ENCODE measurements around the genes DPPA3, NANOG, CLEC4A and CLEC6A.

DNA sequence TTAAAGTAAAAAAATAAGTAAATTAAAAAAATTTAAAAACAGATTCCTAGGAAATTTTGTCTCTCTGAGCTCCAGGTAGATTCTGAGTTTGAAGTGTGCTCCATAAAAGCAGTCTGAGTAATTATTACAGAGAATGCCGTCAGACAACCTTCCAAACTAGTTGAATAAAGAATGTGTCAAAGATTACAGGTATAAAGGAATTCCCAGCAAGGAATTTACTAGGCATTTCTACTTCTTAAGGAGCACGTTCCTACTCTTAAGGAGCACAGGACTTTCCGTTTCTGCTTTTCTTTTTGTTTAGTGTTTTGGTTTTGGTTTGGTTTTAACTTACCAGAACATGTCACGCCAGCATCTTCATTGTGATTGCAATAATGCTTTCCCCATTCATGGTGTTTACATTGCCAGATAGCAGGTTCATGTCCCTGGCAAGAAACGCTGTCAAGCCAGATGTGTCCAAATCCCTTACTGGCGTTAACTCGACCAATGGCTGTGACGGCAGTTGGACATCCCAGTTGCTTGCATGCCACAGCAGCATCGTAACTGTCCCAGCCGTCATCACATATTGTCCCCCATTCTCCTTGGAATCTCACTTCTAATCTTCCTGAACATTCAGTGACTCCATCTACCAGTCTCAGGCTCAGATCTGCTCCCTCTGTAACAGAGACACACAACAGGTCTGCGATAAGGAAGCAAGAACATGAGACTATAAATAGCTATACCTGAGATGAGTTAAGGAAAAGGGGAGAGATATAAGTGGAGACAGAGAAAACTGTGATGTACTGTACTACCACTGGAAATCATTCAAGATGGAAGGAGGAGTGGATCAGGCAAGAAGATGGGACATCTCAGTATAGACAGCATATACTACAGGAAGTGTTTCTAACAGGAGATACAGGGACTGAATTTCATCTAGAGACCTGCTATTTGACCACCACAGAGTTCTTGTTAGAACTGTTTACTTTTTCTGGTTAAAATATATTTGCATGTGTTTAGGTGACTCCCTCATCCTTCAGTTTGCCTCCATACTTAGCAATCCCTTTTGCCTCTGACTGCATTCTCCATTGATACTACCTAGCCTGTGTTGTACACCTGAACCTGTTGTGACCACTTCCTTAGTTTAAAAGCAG, 6.7 kb downstream of the CD163 start:
- PRO-cap, 2 experiments, result no peak in any of the 2 experiments
- RAMPAGE, long total RNA, 4 experiments, result start-site peak on the minus strand in 1 of 4 experiments, centred at position 565 of the sequence, 256 reads per replicate

DNA sequence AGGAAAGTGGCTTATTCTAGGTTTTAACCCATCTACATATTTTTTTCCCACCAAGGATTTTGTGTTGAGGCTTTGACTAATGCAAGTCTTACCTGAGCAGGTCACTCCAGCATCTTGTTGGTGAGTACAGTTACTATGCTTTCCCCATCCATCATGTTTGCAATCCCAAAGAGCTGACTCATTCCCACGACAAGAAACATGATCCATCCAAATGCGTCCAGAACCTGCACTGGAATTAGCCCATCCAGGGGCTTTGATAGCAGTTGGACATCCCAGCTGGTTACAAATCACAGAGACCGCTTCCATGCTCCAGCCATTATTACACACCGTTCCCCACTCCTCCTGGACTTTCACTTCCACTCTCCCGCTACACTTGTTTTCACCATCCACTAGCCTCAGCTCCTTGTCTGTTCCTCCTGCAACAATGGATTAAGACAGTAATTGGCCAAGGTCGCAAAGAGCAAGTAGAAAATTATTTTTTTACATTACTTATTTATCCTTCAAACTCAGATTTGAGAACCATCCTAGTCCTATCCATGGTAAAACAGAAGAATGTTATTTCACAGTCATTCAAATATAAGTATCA, 2.4 kb downstream of the CD163 start:
- PRO-cap, 2 experiments, result no peak in any of the 2 experiments
- RAMPAGE, long total RNA, 4 experiments, result start-site peak on the minus strand in 3 of 4 experiments, centred at positions 214 to 253 of the sequence, 109 to 463 reads per replicate

DNA sequence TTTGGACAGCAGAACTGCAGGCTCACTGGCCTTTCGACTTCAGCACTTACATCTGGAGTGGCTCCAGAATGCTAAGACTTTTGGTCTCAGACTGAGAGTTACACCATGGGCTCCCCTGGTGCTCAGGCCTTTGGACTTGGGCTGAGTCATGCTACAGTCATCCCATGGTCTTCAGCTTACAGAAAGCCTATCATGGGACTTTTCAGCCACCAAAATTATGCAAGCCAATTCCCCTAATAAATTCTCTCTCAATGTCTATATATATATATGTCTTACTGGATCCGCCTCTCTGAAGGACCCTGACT, 9.0 kb upstream of the CD163 start:
- PRO-cap, 2 experiments, result no peak in any of the 2 experiments
- RAMPAGE, long total RNA, 4 experiments, result no peak in any of the 4 experiments

- PRO-cap, 2 experiments, result no peak in any of the 2 experiments
- RAMPAGE, long total RNA, 4 experiments, result no peak in any of the 4 experiments
Measured at GRCh38 chr12:7542741-7543383, 39.3 kb upstream of the CD163 start.

DNA sequence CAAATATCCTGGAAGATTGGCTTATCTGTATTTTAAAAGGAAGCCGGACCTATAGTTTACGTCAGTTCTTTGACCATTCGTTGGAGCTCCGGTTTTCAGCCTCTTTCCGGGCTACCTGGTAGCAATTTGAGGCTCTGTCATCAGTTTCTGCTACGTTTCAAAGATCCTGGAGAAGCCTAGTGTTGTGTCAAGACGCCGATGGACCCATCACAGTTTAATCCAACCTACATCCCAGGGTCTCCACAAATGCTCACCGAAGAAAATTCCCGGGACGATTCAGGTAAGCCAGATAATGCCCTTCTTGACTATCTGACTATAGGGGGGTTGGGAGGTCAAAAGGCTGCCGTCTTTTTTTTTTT, at the start of gene DPPA3:
TSS of gene DPPA3 (plus strand) at position 61 of the 359 bp plus-strand sequence.
- PRO-cap, 2 experiments, result no peak in any of the 2 experiments
- RAMPAGE, long total RNA, 4 experiments, result no peak in any of the 4 experiments

DNA sequence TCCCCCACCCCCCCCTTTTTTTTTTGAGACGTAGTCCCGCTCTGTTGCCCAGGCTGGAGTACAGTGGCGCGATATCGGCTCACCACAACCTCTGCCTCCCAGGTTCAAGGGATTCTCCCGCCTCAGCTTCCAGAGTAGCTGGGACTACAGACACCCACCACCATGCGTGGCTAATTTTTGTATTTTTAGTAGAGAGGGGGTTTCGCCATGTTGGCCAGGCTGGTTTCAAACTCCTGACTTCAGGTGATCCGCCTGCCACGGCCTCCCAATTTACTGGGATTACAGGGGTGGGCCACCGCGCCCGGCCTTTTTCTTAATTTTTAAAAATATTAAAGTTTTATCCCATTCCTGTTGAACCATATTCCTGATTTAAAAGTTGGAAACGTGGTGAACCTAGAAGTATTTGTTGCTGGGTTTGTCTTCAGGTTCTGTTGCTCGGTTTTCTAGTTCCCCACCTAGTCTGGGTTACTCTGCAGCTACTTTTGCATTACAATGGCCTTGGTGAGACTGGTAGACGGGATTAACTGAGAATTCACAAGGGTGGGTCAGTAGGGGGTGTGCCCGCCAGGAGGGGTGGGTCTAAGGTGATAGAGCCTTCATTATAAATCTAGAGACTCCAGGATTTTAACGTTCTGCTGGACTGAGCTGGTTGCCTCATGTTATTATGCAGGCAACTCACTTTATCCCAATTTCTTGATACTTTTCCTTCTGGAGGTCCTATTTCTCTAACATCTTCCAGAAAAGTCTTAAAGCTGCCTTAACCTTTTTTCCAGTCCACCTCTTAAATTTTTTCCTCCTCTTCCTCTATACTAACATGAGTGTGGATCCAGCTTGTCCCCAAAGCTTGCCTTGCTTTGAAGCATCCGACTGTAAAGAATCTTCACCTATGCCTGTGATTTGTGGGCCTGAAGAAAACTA, at the start of gene NANOG:
TSS of gene NANOG (plus strand) at position 602 of the 918 bp plus-strand sequence.
- PRO-cap, 2 experiments, result no peak in any of the 2 experiments
- RAMPAGE, long total RNA, 4 experiments, result no peak in any of the 4 experiments

DNA sequence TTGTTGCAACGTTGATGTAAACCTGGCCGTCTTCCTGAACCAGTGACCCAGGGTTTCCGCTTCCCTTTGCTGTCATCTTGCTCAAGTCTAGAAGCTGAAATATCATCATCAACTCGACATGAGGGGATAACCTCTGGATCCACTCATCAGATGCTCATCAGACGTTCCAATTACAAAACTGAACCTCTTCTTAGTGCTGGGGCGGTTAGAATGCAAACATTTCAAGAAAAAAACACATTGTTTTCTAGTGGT, 29.1 kb downstream of the SLC2A14 start:
- PRO-cap, 2 experiments, result no peak in any of the 2 experiments
- RAMPAGE, long total RNA, 4 experiments, result no peak in any of the 4 experiments

DNA sequence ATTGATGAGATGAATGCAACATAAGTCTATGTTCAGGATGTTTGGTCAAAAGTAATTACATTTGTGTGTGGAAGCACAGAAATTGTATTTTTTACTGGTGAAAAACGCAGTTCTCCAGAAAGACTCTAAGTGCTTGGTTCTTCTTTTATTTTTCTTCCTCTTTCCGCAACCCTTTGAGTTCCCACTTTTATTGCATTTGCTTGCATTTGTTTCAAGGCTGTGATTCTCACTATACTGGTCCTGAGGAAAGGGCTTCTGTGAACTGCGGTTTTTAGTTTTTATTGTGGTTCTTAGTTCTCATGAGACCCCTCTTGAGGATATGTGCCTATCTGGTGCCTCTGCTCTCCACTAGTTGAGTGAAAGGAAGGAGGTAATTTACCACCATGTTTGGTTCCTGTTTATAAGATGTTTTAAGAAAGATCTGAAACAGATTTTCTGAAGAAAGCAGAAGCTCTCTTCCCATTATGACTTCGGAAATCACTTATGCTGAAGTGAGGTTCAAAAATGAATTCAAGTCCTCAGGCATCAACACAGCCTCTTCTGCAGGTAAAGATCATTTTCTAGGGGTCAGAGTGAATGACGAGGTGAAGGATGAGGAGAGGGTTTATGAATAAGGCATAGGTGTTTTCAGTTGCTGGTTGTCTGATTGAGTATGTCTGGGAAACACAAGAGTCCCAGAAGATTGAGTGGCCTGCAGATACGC, at the start of gene CLEC4A:
TSS of gene CLEC4A (plus strand) at position 203 of the 703 bp plus-strand sequence.
- PRO-cap, 2 experiments, result no peak in any of the 2 experiments
- RAMPAGE, long total RNA, 4 experiments, result start-site peak on the plus strand in 1 of 4 experiments, centred at position 459 of the sequence, 20 reads per replicate

DNA sequence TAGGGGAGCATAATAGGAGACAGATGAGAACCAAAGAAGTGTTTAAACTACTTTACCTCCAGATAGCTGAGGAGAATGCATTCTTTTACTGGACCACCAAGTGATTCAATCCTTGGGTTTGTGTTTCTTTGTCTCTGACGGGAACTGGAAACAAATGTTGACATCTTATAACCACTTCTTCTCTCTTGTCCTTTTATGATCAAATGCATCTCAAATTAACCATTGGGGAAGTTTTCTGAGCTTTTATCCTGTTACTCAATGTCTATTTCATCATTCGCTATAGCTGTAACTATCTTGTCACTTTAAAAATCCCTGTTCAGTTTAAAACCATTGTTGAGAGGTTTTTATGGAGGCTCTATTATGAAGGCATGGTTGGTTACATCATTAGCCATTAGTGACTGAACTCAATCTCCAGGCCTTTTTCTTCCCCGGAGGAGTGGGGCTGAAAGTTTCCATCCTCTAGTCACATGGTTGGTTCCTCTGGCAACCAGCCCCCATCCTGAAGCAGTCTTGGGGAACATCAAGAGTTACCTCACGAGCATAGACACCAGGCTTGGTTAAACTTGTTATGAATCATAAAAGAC, 2.7 kb upstream of the CLEC6A start:
- PRO-cap, 2 experiments, result no peak in any of the 2 experiments
- RAMPAGE, long total RNA, 4 experiments, result no peak in any of the 4 experiments

DNA sequence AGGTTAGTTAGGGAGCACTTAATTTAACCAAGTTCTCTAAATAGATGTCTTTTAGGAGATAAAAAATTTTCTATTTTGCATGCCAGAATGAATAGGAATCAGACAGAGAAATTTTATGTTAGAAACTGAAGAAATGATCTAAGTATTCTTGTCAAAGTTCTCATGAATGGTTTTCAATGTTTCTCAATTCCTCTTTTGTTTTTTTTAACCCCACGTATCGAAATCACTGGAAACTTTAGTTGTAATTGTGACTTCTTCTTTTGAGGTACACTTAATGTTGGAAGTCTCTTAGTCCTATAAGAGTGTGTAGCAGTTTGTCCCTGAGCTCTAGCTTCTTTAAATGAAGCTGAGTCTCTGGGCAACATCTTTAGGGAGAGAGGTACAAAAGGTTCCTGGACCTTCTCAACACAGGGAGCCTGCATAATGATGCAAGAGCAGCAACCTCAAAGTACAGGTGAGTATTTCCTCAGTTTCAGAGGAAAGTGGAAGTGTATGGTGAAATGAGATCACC, at the start of gene CLEC6A:
TSS of gene CLEC6A (plus strand) at position 274 of the 511 bp plus-strand sequence.
- PRO-cap, 2 experiments, result no peak in any of the 2 experiments
- RAMPAGE, long total RNA, 4 experiments, result start-site peak on the plus strand in 1 of 4 experiments, centred at position 276 of the sequence, 9 reads per replicate

GRCh38 chr12:8692376-8693047, 5.3 kb upstream of the RIMKLB start:
- PRO-cap, 2 experiments, result no peak in any of the 2 experiments
- RAMPAGE, long total RNA, 4 experiments, result no peak in any of the 4 experiments

- PRO-cap, 2 experiments, result peak in 1 of 2 experiments; most common plus-strand start chr12:8696628 (in 1)
- RAMPAGE, long total RNA, 4 experiments, result no peak in any of the 4 experiments
Measured at GRCh38 chr12:8696210-8696774, 1.5 kb upstream of the RIMKLB start.

DNA sequence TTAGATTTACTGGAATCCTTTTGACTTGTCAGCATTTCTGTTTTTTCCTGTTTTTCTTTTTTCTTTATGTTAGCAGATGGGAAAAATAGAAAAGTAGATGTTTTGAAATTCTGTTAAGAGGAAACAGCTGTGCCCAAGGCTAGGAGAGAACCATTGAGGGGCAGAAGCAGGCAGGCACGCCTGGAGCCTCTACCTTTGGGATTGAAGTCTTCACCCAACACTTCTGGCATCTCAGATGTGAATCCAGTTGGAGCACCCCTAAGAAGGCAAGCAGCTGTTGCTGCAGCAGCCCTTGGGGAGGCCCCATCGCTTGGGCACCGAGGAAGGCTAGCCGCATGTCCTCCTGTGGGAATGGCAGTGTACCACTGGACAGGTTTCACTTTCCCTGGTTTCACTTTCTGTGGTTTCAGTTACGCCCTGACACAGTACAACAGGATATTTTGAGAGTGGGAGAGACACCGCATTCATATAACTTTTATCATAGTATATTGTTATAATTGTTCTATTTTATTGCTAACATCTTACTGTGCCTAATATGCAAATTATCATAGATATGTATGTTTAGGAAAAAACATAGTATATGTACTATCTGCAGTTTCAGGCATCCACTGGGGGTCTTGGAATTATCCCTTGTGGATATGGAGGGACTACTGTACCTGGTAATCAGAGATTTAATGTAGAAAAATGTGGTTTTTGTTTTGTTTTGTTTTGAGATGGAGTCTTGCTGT, 11.7 kb downstream of the RIMKLB start:
- PRO-cap, 2 experiments, result peak in 1 of 2 experiments; most common plus-strand start position 436 of the sequence (in 1); most common minus-strand start position 361 of the sequence (in 1)
- RAMPAGE, long total RNA, 4 experiments, result no peak in any of the 4 experiments

GRCh38 chr12:8844727-8845304, 22.4 kb downstream of the A2ML1 start:
- PRO-cap, 2 experiments, result no peak in any of the 2 experiments
- RAMPAGE, long total RNA, 4 experiments, result no peak in any of the 4 experiments

GRCh38 chr12:8953742-8954648, 4.5 kb upstream of the M6PR start:
- PRO-cap, 2 experiments, result no peak in any of the 2 experiments
- RAMPAGE, long total RNA, 4 experiments, result no peak in any of the 4 experiments

DNA sequence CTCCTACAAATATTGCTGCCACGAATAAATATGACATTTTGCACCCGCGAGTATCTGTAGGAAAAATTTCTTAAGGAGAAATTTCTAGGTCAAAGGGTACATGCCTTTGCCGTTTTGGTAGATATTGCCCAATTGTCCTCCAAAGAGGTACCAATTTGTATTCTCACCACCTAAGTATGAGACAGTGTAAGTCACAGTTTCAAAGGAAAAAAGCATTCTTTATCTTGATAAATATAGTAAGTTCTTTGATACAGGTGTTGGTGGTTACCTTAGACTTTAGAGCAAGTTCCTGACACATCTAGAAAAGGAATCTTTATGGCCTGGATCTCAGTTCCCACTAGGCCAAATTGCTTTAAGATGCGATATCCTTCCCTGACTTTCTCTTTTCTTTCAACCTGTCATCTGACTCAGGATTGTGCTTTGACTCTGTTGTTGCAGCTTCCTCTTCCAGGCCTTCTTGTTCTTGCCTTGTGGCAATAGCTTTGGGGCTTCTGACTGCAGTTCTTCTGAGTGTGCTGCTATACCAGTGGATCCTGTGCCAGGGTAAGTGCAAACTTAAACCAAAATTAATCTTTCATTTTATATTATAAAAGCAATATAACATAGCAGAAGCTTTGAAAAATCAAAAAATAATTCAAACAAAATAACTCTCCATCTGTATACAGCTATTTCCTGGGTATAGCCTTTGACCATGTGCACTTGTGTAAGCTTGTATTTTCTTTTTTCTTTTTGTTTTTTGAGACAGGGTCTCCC, 2.6 kb downstream of the KLRG1 start:
- PRO-cap, 2 experiments, result no peak in any of the 2 experiments
- RAMPAGE, long total RNA, 4 experiments, result start-site peak on the plus strand in 2 of 4 experiments, centred at position 467 of the sequence, 17 to 29 reads per replicate

DNA sequence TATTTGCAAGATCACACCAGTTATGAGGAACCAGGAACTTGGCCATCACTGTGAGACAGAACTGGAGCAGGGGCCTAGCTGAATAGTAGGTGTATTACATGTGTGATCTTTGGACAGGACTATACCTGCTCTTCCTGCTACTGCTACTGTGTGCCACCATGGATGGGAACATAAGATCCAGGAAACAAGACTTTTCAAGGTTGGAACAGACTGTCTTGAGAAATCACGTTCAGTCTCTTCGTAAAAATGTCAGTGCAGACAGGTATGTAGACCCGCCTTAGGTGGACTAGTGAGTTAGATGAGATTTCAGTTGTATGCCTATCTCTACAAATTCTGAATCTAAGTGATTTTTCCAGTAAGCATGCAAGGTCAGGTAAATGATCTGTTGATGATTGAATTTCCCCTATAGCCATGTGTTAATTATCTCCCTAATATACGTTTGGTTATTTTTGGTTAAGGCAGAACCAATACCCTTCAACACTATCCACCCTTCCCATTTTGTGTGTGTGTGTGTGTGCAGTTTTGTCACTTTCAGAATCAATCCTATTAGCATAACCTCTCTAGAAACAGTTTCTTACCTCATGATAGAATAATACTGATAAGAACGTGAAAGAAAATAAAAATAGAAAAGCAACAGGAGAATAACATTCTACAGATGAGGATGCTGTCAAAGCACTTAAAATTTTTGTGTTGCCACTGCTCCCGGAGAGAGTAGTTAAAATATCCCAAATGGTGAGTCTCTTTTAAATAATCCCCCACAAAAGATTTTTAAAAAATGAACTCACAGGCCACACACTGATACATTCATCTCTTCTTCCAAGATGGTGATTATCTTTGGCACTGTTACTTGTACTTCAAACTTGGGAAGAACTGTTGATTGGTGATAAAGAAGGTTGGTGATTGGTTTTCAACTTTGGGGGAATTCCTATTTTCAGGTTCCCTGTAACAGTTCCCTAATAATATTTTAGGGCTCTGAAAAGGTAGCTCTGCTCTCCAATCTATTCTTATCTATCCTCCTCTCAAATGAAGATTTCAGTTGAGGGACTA, 6.9 kb downstream of the A2M start:
- PRO-cap, 2 experiments, result no peak in any of the 2 experiments
- RAMPAGE, long total RNA, 4 experiments, result start-site peak on the minus strand in 1 of 4 experiments, centred at position 819 of the sequence, 406 reads per replicate

DNA sequence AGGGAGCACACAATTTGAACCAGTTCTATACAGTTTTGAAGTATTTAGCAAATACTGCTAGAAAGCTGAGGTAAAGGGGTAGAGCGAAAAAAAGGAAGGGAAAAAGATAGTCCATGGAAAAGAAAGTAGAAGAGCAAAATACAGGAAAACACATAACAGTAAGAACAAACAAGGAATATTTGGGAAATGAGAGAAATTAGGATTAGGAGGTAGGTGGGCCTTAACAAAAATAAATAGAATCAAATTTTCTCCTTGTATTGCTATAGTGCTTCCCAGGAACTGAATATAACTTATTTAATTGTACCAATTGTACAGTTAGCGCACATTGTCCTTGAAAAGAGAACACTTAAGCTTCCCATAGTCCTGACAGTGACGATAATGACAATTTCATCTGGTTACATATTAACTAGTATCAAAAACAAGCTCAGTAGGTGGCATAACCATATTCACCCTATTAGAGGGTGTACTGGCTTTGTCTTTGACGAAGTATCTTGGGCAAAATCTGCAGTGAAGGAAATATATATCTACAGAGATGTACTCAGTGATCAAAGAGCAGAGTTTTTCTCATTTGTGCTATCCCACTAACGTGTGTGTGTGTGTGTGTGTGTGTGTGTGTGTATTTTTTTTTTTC, 4.7 kb upstream of the A2M start:
- PRO-cap, 2 experiments, result no peak in any of the 2 experiments
- RAMPAGE, long total RNA, 4 experiments, result no peak in any of the 4 experiments

GRCh38 chr12:9418375-9418771, 189.3 kb downstream of the KLRB1 start:
- PRO-cap, 2 experiments, result no peak in any of the 2 experiments
- RAMPAGE, long total RNA, 4 experiments, result no peak in any of the 4 experiments

- PRO-cap, 2 experiments, result no peak in any of the 2 experiments
- RAMPAGE, long total RNA, 4 experiments, result no peak in any of the 4 experiments
Measured at GRCh38 chr12:9448608-9449071, 159.1 kb downstream of the KLRB1 start.

Data from upper lobe of left lung (tissue), 5 donors.